Measurements from ENCODE around the genes GPR88, AMY2B, NTNG1 and SLC25A24.

GRCh38 chr1:100515726-100516286 is 22.1 kb upstream of the GPR88 start:
- PRO-cap: no peak

- PRO-cap: no peak
Observed at GRCh38 chr1:100537987-100538588, at the start of gene GPR88. TSS of gene GPR88 (plus strand) at chr1:100538139.

GRCh38 chr1:100628777-100629166 is 90.8 kb upstream of the VCAM1 start:
- PRO-cap: no peak

- PRO-cap: no peak
Observed at GRCh38 chr1:100643851-100644127, 75.8 kb upstream of the VCAM1 start.

DNA sequence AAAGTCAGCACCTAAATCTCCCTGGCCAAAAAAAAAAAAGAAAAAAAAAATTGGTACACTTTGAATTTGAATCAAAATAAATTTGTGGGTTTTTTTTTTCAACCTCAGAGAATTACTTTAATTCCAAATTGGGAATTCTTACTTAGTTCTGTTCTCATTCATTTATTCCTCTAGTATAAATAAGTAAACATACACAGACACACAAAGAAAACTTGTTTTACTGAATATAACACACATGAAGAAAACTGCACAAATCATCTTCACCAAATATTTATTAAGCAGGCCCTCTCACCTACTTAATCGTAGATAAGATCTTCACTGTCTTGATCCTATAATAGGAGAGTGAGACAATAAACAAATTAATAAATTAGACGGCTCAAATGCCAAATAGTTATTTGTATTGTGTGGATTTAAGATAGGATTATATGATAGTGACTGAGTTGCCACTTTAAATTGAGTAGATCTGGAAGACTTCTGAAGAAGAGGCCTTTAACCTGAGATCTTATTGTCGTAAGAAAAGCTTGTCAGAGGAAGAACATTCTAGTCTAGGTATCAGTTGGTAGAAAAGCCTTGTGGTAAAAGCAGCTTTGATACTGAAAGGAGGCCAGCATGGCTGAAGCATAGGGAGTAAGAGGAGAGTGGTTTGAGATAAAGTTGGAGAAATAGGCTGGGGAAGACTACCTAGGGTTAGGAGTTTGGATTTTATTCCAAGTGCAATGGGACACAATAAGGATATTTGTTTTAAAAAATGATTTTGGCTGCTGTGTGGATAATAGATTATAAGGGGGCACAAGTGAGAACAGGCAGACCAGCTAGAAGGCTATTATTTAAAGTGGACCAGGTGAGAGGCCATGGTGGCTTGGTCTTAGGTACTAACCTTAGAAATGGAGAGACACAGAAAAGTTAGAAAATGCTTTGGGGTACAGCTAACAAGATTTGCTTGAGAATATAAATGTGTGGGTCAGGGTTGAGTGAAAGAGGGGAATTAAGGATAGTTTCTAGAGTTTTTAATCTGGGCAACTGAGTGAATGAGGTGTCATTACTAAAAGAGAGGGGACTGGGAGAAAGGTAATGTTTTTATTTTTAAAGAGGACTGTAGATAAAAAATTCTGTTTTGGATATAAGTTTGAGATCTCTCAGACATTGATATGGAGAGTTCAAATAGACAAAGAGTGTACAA is 29.1 kb downstream of the SLC30A7 start:
- PRO-cap: no peak

DNA sequence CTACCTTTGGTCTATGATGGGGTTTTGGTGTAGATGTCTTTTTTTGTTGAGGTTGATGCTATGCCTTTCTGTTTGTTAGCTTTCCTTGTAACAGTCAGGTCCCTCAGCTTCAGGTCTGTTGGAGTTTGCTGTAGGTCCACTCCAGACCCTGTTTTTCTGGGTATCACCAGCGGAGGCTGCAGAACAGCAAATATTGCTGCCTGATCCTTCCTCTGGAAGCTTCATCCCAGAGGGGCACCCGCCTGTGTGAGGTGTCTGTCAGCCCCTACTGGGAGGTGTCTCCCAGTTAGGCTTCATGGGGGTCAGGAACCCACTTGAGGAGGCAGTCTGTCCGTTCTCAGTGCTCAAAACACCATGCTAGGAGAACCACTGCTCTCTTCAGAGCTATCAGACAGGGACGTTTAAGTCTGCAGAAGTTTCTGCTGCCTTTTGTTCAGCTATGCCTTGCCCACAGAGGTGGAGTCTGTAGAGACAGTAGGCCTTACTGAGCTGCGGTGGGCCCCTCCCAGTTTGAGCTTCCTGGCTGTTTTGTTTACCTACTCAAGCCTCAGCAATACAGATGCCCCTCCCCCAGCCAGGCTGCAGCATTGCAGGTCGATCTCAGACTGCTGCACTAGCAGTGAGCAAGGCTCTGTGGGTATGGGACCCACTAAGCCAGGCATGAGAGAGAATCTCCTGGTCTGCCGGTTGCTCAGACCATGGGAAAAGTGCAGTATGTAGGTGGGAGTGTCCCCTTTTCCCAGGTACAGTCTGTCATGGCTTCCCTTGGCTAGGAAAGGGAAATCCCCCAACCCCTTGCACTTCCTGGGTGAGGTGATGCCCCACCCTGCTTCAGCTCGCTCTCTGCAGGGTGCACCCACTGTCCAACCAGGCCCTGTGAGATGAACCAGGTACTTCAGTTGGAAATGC is 53.5 kb downstream of the SLC30A7 start:
- PRO-cap: no peak

DNA sequence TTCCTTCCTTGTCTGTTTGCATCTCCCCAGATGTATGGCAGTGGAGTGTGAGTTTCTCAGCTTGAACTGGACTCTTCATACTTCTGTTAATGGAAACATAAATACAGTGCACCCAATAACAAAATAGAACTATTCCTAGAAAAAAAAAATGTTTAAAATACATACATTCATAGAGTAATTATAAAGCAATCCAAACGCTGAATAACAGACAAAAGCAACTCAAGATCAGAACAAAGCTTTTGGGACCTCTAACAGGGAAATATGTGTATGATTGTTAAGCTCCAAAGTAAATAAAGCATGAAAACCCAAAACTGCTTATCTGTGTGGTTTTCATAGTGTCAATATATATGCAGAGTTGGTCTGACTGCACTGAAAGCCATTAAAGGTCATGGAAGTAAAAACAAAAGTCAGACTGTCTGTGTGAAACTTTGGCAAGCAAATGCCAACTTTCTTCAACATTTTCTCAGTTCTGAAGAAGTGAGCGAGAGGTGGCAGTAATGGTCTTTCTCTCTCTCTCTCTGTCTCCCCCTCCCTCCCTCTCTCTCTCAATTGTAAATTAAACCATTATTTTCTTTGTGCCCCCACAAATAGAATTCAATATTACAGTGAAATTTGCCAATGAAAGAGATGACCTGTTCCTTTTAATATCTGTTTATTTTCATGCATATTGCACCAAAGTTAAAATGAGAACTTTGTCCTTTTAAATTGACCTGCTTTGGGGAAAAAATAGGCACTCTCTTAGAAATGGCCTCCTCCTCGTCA is 100.1 kb upstream of the S1PR1 start:
- PRO-cap: no peak

DNA sequence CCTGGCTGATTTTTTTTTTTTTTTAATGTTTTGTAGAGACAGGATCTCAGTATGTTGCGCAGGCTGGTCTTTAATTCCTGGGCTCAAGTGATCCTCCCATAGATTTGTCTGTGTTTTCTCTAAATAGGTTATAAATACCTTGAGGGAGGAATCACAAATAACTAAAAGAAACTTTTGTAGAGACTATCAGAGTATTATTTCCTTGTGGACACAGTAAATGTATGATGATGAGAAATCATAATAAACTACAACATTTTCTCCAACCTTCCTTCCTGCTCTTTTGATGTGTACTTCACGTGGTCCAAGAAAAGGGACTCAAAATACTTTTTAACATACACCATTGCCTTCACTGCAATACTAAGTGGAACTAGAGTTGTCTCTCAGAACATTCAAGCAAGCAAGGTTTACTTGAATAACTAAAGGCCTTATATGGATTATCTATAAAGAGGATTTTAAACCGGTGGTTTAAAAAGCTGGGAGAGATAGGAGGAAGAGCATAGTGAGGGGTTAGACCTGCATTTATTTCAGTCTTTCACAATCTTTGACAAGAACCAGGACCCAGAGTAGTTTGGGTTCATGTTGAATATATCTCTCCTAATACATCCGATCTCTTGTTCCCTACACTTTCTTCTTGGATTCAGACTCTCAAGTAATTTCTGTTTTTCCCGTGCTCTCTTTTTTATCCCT is 6.8 kb downstream of the S1PR1 start:
- PRO-cap: no peak

GRCh38 chr1:101997154-101997526 is 414 bp upstream of the OLFM3 start:
- PRO-cap: no peak

GRCh38 chr1:102260190-102260503 is 263.4 kb upstream of the OLFM3 start:
- PRO-cap: unidirectional peak, plus-strand start at chr1:102260438

- PRO-cap: no peak
Observed at GRCh38 chr1:103571508-103571848, at the start of gene AMY2B. TSS of gene AMY2B (plus strand) at chr1:103571589.

GRCh38 chr1:107139556-107140719 is 901 bp upstream of the NTNG1 start:
- PRO-cap: no peak

- PRO-cap: no peak
Observed at GRCh38 chr1:107140720-107141331, at the start of gene NTNG1. TSS of gene NTNG1 (plus strand) at chr1:107141039.

- PRO-cap: no peak
Observed at GRCh38 chr1:107738593-107739223, 226.3 kb downstream of the VAV3 start.

DNA sequence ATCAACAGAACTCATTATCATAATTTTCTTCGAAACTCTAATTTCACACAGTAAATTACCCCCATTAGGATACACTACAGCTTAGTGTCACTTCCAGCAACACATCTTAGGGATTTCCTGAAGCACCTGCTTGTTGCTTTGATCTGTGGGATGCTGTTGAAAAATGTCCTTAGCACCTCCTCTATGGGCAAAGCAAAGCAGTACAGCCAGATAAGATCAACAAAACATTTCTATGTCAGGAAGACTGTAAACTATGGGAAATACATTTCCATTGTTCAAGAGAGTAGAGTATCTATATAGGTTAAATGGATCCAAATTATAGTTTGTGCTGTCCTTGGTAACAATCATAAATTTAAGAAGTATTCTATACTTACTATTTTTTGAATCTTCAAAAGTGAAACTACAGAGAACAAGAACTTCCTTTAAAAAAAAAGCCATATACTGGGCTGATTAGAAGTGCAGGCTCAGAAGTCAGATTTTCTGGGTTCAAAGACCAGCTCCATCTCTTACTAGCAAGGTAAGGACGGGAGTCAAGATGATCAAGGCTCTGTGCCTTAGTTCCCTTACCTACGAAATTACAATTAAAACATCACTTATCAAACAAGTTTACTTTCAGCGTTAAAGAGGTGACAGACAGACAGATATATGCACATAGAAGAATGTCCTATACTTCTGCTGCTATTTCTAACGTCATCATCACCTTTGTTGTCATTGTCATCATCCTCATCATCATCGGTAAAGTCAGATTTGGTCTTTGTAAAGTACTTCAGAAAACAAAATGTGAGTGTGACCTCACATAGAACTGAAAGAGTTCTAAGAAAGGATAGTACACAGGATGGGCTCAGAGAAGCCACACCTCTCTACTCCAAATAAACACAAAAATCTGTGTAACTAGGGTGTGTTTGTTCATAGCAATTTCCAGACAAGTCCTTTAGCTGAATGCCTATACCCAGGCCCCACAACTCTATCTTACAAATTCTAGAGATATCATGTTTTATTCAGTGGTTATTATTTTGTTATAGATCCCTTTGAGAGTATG is 178.8 kb downstream of the VAV3 start:
- PRO-cap: no peak

DNA sequence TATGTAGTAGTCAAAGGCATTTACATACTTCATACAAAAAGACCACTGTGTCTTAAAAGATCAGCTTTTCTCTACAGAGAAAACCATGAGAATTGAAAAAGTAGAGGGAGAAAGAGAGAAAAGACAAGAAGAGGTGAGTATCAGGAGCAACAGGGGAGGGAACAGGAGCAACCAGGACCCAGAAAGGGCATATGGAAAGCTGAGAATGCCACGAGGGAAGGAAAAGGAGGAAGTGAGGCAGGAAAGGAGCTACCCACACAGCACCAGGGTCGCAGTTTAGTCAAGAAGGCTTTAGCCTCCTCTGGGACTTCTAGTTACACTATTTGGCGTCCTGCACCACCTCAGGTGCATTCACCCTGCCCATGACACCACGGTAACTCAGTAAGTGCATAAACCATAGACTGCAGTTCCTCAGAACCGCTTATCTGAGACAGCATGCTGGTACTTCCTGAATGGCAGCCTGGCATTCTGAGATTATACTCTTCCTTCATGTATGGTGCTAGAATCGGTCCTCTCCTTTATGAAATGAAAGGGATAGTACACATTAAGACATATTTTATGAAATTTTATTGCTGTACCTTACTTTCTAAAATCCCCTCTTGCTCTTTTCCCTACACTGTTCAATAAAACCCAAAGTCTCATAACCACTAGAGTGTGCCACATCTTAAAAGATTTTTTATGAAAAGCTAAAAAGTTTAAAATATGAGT is 67.5 kb downstream of the VAV3 start:
- PRO-cap: no peak

DNA sequence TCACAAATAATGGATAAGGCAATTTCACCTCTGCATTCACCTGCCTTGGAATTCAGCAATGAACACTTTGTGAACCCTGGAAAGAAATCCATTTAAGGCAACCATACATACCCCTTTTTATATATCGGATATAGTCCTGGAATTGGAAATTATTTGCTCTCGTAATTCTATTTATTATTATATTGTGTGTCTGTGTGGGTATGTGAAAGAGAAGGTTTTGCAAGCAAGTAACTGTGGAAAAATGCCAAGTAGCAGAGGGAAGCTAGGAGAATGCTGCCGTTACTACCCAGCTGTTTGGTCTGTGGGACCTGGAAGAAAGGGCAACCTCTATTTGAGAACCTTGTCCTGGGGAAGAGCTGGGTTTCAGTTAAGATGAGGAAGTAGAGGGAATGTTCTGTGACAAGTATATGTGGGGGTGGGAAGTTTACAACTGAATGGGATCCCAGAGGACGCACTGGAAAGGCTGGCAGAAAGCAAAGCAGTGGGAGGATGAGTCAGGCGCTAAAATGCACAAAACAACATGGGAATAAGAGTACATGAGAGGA is 88.2 kb upstream of the VAV3 start:
- PRO-cap: no peak

DNA sequence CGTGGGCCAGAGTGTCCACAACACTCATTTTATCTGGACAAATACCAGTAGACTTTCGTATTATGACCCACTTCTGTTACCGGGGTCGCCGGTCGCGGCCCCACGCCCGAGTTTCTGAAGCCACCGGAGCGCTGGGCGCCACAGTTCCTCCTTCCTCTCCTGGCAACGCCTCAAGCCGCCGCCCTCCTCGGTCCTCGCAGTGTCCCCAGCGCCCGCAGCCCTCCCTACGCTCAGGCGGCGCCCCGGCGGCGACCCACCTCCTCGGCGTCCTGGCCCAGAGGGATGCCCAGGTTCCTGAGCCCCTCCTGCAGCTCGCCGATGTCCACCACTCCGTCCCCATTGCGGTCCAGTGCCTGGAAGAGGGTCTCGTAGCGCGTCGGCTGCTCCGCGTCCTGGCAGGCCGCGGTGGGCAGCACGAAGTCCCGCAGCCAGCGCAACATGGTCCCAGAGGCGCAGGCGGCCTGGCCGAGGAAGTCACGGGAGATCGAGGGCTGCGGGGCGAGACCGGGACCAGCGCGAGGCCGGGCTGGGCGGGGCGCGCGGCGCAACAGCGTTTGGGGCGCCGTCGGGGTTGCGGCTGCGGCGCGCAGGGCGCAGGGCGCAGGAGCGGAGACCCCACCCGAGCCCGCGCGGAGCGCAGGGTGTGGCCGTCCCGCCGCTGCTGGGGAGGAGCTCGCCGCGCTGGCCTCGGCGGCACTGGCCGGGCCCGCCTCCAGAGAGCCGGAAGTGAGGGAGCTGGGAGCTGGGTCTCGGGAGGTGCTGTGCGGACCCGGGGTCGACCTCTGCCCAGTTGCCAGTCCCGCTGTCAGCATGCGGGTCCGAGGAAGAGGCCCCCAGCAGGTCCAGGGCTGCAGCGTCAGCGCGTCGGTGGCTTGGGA is at the start of gene SLC25A24:
Gene SLC25A24 (minus strand): TSS at position 645 of the 878 bp plus-strand sequence.
- PRO-cap: bidirectional peak, plus-strand start at position 740 of the sequence, minus-strand start at position 633 of the sequence

DNA sequence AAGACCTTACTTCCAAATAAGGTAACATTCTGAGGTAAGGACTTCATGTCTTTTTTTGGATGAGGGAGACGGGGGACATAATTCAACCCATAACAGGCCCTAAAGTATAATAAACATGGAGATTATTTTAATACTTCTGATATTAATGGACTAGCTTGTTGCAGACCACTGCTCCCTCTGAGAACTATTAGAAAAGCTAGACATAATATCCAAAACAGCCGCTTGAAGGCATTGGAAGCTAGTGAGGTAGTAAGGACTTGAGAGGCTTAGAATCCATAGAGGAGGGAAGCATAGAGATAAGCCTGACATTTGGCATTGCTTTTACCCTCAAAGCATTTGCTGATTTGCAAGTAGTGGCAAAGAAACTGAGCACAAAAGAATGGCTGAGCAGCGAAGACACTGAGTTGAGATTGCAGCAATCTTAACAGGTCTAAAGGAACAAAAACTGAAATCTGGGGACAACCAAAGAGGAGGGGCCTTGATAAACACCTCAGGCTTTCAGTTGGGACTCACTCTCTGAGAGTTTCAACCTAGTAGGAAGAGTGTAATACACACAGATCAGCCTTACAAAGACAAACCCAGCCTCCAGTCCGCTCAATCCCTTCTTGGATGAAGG is 43.1 kb downstream of the EEIG2 start:
- PRO-cap: no peak

DNA sequence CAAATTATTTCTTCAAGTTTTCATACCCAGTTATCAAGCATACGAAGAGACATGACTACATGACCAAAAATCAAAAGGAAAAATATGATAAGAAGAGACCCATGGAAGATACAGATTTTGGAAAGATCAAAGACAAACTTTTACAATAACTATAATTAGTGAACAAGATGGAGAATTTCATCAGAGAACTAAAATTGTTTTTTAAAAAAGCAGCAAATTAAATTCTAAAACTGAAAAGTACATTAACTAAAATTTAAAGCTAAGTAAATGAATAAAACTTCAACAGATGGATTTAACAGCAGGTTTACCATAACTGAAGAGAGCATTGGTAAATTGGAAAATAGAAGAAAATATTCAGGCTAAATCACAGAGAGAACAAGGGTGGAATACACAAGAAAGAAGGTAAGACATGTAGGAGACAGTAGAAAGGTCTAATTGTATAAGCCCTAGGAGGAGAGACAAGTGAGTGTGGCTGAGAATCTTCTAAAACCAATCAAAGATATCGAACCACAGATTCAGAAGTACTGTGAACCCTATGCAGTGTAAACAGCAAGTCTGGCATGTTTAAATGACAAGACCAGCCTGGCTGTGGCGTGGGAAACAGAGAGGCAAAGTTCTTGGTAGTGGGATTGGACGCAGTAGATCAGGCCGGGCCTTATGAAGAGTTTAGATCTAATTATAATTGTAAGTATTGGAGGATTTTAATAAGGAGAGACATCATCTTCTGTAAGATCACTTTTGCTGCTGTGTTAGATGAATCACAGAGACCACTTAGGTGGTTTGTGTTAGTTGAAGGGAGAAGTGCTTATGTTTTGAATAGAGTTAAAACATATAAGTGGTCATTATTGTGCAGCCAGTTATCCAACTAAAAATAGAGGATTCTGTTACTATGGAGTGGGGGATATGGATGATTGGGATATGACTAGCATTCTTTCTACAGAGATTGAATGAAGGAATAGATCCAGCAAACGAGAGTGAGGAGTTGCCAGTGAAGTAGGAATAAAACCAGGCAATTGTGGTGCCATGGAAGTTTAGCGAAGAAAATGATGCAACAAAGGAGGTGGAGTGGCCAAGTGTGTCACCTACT is 44.0 kb downstream of the EEIG2 start:
- PRO-cap: no peak

Data from jejunum (tissue), 1 donor.